Retinal pigment epithelial cell (primary cell): ENCODE measurements around the genes MLIP and HCRTR2.

DNA sequence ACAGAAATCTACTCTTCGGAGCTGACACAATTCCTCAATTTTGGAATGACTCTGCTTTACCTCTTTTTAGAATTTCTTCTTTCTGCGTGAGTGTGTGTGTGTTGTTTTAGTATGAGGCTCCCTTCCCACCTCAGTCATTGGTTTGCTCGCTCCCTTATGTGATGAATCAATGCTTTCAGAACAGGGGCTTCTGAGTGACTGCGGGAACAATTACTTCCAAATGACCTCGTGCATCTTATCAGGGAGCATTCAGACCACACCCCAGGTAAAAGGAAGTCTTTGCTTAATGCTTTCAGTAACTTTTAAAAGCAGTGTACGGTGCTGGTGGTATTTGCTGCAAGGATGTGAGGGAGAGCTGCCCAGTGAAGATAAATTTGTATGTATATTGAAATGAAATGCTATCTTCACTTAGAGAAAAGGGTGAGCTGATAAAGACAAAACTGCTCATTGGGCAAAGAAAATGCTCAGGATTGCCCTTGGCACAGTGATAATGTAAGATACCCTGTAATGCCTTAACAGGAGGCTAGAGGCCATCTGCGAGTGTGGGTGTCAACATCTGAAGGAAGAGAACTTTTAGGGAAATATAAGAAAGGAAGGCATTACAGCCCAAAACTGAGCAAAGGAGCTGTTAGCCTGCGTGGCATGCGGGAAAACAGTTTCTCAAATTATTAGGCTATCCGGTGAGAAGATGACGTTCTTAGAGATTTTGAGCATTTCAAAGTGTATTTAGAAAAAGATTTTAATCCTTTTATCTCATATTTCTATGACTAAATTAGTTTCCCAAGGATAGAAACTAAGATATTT lies at the start of gene MLIP:
Gene MLIP (plus strand): TSS at position 133 of the 804 bp plus-strand sequence.
- RRBS, result no CpG with 5 or more reads among the region's 11 CpGs

- RRBS, result no CpG with 5 or more reads among the region's 3 CpGs
Observed at GRCh38 chr6:54904345-54904743, 57.8 kb downstream of the FAM83B start.

GRCh38 chr6:55174085-55175045 lies at the start of gene HCRTR2:
Gene HCRTR2 (plus strand): TSS chr6:55174515.
- RRBS, result 3% methylated on average over 11 of the region's 46 CpGs

- RRBS, result no CpG with 5 or more reads among the region's 3 CpGs
Observed at GRCh38 chr6:56311144-56311533, 63.8 kb upstream of the COL21A1 start.

- RRBS, result no CpG with 5 or more reads among the region's 5 CpGs
Observed at GRCh38 chr6:56366081-56366514, 118.7 kb upstream of the COL21A1 start.

DNA sequence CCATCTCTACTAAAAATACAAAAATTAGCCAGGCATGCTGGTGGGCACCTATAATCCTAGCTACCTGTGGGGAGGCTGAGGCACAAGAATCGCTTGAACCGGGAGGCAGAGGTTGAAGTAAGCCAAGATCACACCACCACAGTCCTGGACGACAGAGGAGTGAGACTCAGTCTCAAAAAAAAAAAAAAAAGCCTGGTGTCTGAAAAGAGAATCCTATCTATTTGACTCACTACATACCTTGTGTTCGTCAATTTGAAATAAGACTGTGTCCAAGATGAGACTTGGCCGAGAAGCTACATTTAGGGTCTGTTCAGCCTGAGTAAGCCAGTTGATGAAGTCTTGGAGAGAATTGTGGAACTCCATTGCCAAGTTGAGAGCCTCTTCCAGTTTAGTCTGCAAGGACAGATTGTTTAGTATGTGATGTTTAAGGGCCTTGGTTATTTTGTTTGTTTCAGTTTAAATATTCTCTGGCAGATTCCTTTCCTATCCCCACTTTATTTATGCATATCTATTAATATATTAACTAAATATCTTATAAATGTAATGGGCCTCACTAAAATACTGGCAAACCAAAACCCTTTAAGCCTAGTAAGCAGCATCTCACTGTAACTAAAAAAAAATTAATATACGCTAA lies 245.4 kb upstream of the COL21A1 start:
- RRBS, result no CpG with 5 or more reads among the region's 6 CpGs

GRCh38 chr6:56506307-56506815 lies 259.0 kb upstream of the COL21A1 start:
- RRBS, result no CpG with 5 or more reads among the region's 4 CpGs

DNA sequence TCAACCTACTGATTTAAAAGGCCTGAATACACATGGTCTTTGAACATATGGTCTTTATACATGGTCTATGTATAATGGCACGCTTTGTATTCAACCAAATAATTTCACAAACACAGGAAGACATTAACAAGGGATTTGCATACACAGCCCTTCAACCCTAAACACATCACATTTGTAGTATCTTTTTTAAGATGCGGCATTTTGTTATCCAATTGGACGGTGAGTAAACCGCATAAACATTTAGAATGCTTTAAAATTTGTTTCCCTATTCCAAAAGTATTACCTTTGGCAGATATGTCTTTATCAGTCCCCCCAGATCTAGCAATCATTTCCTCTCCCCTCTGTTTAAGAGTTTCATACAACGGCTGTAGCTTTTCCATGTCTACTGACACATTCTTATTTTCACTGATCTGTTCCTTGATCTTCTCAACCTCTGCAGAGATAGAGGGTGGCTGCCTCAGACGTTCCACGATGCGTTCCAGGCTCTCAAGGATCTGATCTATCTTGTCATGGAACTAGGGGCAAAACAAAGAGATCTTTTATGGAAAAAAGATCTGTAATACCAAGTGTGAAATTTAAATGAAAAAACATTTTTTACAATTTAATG lies 262.1 kb upstream of the COL21A1 start:
- RRBS, result no CpG with 5 or more reads among the region's 8 CpGs

GRCh38 chr6:56534902-56535356 lies 287.5 kb upstream of the COL21A1 start:
- RRBS, result no CpG with 5 or more reads among the region's 6 CpGs

DNA sequence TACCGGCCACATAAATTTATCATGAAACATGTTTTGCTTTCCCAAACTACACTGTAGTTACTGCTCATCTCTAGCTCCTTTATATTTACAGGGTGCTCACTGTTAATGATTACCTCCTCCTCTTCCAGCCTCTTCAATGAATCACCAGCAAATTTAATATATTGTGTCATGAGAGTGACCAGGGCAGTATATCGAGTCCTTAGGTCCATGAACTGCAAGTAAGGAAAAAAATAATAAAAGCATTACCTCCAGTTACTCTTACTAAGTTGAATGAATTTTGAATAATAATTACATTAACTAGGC lies 330.3 kb downstream of the DST start:
- RRBS, result no CpG with 5 or more reads among the region's 2 CpGs

GRCh38 chr6:56688433-56688910 lies 266.2 kb downstream of the DST start:
- RRBS, result no CpG with 5 or more reads among the region's 2 CpGs

GRCh38 chr6:56851722-56852337 lies 102.8 kb downstream of the DST start:
- RRBS, result 0% methylated on average over 3 of the region's 10 CpGs

DNA sequence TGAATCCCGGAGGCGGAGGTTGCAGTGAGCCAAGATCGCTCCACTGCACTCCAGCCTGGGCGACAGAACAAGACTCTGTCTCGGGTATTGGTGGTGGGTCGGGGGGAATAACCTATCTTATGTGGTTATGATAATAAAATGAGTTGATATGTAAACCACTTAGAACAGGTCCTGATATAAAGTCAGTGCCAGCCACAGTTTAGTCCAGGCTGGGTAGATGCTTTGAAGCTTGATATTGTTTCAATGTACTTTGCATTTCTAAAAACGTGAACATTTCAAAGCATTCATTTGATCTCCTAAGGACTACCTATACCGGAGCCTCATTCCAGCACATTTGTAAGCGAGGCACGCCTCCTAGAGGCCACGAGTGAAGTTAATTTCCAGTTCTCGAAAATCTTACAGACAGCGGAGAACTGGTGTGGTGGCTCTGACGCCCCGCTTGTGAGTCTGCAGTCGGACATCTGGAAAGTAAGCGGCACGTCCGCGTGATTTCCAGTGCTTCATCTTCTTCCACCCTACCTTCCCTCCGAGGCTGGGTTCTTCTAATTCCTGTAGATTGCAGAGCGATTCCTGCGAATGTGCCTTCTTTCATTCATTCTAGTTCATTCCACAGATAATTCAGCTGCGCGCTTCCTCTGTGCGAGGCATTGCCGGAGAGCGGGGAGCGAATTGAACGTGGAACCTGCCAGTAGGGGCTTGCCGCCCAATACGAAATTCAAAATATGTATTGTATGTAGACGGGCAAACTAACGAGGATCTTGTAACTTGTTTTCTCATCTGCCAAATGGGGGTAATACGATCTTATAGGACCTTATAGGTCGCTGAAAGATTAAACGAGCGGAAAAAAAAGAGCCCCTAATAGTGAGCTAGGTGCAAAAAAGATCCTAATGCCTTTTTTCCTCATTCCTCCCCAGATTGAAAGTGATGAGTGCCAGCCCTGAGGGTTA lies 827 bp upstream of the PRIM2 start:
- RRBS, result no CpG with 5 or more reads among the region's 38 CpGs

- RRBS, result no CpG with 5 or more reads among the region's 3 CpGs
Observed at GRCh38 chr6:57320959-57321597, 3.6 kb downstream of the PRIM2 start.

- RRBS, result no CpG with 5 or more reads among the region's 20 CpGs
Observed at GRCh38 chr6:60622108-60622532, 1663.9 kb downstream of the KHDRBS2 start.

DNA sequence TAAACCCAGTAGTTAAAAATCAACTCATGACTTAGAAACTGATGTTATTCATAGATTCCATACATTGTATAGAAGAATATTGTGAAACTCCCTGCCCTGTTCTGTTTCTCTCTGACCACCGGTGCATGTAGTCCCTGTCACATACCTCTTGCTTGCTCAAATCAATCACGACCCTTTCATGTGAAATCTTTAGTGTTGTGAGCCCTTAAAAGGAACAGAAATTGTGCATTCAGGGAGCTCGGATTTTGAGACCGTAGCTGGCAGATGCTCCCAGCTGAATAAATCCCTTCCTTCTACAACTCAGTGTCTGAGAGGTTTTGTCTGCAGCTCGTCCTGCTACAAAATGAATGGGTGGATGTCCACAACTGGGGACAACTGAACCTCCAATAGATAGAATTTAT lies 480.3 kb upstream of the KHDRBS2 start:
- RRBS, result no CpG with 5 or more reads among the region's 5 CpGs

GRCh38 chr6:63391304-63391970 lies 71.7 kb upstream of the LGSN start:
- RRBS, result no CpG with 5 or more reads among the region's 3 CpGs

GRCh38 chr6:63653910-63654686 lies 18.5 kb downstream of the PHF3 start:
- RRBS, result no CpG with 5 or more reads among the region's 3 CpGs

GRCh38 chr6:63711429-63711886 lies 75.9 kb downstream of the PHF3 start:
- RRBS, result no CpG with 5 or more reads among the region's 2 CpGs